Mesenchymal stem cell of adipose (primary cell): ENCODE measurements around the gene EGLN1.

DNA sequence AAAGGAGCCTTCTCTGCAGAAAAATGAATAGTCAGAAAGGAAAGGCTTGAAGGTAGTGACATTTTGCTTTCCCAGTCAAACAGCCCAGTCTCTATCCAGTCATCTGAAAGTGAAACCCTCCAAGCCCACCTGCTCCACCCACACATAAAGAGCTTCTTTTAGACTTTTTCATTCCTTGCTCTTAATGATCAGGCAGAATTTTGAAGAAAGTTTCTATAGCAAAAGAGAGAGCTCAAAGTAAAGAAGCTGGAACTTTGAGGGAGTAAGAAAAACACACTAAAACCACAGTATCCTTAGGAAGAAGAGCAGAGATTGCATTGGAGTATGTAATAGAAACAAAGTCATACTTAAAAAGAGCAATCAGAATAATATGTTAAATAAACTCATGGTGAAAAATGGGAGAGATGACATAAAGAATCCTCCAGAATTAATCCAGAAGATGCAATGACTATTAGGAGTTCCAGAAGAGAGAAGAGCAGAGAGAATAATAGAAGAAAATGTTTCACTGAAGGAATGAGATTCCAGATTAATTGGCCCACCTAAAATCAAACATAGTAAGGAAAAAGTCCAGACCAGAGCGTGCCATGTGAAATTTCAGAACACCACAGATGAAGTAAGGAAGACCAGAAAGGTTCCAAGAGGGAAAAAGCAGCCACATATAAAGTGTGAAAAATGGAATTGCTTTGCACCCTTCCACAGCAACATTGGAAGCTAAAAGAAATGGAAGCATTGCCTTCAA, 19.7 kb downstream of the RAB4A start:
- CAGE, long polyA plus RNA: no peak

- CAGE, long polyA plus RNA: no peak
Observed at GRCh38 chr1:229339110-229339777, 3.6 kb downstream of the CCSAP start.

- CAGE, long polyA plus RNA: no peak
Observed at GRCh38 chr1:229509406-229510020, 1.4 kb upstream of the NUP133 start.

- CAGE, long polyA plus RNA: no peak
Observed at GRCh38 chr1:229549188-229549858, 9.2 kb downstream of the ABCB10 start.

DNA sequence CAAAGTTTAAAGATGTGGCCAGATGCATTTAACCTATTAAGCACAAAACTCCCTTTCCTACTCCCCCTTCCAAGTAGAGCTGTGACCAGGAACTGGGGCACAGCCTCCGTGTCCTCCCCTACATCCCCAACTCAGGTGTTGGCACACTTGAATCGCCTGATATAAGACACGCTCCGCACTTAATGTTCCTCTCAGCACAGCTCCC, 1.3 kb downstream of the TAF5L start:
- CAGE, long polyA plus RNA: no peak

GRCh38 chr1:230104450-230105557, 37.8 kb downstream of the GALNT2 start:
- CAGE, long polyA plus RNA: no peak

GRCh38 chr1:230123791-230124284, 56.8 kb downstream of the GALNT2 start:
- CAGE, long polyA plus RNA: no peak

GRCh38 chr1:230139750-230140105, 72.7 kb downstream of the GALNT2 start:
- CAGE, long polyA plus RNA: no peak

DNA sequence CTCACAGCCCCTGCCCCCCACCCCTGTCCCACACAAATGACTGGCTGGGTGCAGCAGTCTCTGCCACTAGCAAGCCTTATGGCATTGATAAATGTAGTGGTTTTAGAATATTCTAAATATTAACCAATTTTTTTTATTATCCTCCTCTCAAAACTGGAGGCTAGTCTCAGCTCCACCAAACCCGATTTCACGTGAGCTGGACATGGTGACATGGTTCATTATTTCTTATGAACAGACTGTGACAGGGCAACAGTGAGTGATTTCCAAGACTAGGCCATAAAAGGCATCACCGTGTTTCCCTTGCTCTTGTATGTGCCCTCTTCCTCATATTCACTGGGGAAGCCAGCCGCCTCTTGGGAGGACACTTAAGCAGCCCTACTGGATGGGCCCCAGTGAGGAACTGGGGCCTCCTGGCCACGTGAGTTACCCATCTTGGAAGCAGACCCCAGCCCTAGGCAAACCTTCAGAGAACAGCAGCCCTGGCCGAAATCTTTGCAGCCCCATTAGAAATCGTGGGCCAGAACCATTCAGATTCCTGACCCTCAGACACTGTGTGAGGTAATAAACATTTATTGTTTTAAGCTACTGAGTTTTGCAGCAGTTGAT, 105.0 kb downstream of the GALNT2 start:
- CAGE, long polyA plus RNA: no peak

DNA sequence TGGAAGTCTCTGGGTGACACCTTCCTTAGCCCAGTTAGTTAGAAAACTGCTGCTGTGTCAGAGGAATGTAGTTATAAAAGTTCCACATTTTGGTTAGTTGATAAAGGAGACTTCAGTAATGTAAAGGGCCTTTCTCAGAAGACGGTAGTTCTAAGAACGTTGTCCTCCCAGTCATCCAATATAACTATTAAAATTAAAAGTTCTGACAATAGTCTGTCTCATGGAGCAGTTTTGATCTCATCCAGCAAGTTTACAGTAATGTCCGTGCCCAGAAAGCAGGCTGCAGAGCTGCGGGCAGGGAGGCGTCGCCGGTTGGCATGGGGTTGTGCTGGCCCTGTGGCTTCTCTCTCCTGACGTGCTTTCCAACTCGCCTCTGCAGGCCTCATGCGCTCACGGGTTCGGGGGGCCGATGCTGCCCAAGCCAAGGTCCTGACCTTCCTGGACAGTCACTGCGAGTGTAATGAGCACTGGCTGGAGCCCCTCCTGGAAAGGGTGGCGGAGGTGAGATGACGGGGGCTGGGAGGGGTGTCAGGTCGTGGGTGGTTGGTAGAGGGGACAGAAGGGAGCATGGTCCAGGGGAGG, 176.0 kb downstream of the GALNT2 start:
- CAGE, long polyA plus RNA: no peak

DNA sequence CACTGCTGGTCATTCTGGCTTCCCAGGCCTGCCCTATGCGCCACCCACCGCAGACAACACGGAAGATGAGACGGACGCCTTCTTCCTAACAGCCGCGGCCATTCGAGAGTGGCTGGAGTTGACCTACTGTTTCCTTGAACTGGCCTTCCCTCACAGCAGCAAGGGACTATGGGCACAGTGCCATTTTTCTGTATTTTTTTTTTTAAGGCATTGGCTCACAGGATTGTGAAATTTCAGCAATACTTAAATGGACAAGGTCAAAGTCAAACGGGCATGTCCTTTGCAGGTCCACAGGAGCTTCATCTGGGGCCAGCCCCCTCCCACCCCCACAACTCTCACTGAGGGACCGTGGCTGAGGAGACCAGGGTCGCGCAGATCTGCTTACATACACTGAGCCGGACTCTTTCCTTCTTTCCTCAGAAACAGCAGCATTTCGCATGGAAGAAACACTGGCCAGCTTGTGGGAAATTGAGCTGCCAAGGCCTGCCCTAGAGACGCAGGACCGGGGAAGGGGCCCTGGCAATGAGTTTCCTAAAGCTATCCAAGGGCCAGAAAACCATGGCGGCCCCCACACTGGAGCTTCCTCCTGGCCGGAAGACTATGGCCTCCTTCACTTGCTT, 99.0 kb downstream of the PGBD5 start:
- CAGE, long polyA plus RNA: no peak

DNA sequence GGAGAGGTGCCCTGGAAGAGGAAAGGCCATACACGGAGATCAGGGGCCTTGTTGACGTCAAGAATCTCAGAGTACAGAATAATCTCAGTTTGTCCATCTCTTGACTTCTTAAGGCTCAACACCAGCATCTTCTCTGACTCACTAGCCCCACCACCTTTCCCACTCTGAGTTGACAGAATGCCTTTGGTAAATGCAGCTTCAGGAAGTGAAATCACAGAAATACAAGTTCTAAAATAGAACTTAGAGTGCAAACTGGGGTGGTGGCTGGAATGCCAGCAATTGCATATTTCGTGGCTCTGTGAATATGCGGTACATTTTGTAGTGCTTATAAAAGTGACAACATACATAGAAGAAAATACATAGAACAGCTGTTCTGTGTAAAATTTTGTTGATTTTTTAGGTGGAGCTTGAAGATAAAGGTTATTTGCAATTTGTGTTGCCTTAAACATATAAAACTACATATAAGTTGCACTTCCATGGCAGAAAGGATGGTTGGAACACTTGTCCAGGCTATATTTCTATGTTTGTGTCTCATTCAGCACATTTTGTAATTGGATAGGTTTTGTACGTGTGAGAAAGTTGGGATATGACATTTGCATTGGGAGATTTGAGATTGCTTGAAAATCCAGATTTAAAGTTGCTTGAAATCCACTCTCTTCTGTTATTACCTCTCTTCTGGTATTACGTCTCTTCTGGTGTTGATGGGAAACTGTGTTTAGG, 1.8 kb downstream of the COG2 start:
- CAGE, long polyA plus RNA: no peak

DNA sequence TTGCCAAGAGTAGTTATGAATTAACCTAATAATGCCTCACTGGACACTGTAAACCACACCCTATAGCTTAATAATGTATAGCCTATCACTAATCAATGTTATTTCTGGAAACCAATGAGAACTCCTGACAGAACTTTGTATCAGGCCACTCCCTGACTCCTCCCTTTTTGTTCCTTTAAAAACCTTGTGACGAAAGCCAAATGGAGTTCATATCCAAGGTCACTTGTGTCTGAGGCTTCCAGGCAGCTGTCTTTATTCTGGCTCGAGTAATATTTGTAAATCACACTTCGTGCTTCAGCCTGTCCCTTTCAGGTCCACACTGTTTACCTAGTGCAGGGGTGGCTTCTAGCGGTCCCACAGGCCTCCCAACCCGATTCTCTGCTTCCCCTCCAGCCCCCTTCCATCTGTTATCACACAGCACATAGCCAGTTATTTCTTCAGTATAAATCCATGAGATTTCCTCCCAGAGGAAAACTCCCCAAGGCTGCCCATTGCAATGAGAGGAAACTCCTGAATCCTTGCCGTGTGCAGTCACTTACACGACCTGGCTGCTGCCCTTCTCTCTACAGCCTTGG, 16.2 kb upstream of the CAPN9 start:
- CAGE, long polyA plus RNA: no peak

- CAGE, long polyA plus RNA: no peak
Observed at GRCh38 chr1:230835038-230835237, 33.4 kb downstream of the C1orf198 start.

GRCh38 chr1:230858661-230859940, 9.2 kb downstream of the C1orf198 start:
- CAGE, long polyA plus RNA: no peak

GRCh38 chr1:231020941-231021949, 18.8 kb downstream of the FAM89A start:
- CAGE, long polyA plus RNA: no peak

DNA sequence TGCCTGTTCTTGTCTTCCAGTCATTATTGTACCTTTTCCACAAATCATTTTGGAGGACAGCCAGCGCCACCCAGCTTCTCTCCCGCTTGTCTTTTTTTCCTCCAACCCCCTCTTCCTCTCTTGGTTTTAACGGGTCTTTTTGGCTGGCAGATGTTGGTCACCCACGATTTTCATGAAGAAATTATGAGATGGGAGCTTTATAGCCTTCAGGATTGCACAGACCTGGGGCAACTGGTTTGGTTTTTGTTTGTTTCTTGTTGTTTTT, 896 bp downstream of the GNPAT start:
- CAGE, long polyA plus RNA: no peak

DNA sequence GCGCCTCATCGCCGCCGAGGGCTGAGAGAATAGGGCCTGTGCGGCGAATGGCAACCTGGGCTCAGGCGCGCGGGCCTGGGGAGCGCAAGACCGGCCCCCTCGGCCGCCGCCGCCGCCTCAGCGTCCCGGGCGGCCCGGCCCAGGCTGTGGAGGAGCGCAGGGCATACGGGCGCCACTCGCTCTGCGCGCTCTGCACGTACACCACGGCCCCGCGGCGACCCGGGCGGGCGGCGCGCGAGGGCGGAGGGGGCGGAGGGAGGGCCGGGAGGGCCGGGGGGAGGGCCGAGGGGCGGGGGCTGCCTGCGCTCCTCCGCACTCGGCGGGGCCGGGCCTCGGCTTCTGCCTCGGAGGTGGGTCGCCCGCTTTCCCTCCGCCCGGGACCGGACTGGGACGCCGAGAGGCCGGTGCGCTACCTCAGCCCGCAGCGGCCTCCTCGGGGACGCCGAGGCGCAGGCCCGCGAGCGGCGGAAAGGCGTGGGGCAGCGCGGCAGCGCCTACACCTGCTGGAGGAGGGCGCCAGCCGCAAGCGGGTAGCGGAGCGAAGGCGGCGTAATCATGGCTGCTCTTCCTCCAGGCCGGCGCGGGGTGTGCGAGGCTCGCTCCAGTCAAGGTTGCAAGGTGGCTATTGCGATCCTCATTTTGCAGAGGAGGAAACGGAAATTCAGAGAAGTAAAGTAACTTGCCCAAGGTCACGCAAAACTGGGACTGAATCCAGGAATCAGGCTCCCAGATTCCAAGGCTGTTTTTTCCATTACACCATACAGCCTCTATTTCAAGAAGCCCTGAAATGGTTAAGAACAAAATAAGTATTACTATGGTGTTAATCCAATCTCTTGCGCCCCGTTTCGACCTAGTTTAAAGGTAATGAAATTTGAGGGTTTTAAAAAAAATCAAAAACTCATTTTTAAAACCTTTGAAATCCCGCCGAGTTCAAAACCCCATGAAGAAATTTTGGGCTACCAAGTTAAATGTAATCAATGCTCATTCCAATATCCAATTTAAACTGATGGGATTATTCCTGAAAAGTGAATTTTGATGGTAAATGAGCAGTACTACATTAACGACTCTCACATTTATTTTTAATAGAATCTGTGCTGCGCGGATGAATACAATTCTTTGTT, at the start of gene EGLN1:
Gene EGLN1 (minus strand): TSS at position 185 of the 1,121 bp plus-strand sequence.
- CAGE, long polyA plus RNA: no peak

DNA sequence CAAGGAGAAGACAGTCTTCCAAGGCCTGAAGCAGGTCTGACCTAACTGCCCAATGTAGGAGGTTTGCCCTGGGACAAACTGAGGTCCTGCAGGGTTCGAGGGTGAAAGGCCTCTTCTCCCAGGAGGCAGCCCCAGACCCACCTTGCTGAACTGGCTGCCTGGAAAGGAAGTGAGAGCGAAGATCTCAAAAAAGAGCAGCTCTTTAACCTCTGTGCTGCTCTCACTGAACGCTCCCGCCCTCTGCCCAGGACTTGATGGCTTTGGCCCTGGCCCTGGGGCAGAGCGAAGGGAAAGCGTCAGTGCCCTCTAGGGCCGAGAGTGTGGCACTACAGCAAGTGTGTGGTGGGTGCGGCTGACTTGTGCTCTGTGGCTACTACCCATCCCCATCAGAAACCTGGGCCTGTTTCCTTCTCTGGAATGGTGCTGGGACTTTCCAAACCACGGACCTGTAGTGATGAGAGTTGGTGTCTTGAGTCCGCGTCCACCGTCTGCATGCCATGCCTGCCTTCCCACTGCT, 180.0 kb downstream of the DISC1 start:
- CAGE, long polyA plus RNA: no peak

DNA sequence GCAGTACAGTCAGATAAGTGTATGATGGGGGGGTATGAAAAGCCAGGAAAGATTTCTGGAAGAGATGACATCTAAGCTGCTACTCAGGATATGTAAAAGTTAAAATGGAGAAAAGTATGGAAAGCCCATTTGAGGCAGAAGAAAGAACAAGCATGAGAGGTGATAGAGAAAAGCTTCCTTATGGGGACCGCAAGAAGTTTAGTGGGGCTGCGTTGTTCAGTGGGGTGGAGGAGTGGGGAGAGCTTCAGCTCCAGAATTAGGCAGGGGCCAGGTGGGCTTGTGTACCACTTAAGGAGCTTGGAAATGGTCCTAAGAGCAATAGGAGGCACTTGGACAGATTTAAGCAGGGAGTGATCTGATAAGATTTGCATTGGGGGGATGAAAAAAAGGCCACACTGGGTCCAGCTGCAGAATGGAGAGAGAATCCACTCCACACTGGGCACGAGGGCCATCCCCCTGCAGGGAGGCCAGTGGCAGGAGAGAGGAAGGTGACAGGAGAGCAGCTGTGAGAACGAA, 216.6 kb downstream of the DISC1 start:
- CAGE, long polyA plus RNA: no peak